ENCODE measurements around a stretch of chr10.

GRCh38 chr10:102580101-102580507, 64.2 kb upstream of the TRIM8 start:
- RRBS = no CpG with 5 or more reads among the region's 4 CpGs

- RRBS = 3% methylated on average over 22 of the region's 69 CpGs
These were observed 821 bp downstream of the TRIM8 start for GRCh38 chr10:102644796-102645804.

- RRBS = no CpG with 5 or more reads among the region's 7 CpGs
These were observed 16.3 kb downstream of the TRIM8 start for GRCh38 chr10:102660469-102661092.

DNA sequence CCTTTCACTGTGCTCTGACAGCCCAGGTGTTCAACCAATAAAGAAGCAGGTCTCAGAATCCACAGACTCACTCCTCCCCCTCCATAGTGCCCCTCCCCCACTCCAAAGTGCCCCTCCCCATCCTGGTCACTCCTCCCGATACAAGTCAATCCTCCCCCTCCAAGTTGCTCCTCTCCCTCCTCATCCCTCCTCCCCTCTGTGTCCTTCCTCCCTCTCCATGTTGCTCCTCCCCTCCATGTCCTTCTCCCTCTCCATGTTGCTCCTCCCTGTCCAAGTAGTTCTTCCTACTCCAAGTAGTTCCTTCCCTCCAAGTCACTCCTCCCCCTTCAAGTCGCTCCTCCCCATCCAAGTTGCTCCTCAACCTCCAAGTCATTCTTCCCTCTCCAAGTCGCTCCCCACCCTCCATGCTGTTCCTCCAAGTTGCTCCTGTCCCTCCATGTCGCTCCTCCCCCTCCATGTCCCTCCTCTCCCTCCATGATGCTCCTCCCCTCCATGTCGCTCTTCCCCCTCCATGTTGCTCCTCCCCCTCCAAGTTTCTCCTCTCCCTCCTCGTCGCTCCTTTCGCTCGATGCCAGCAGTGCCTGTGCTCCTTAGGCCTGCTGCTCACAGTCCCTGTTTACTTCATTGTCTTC, 8.7 kb upstream of the WBP1L start:
- RRBS = no CpG with 5 or more reads among the region's 9 CpGs

GRCh38 chr10:102744262-102745087, 727 bp downstream of the WBP1L start:
- RRBS = no CpG with 5 or more reads among the region's 14 CpGs

DNA sequence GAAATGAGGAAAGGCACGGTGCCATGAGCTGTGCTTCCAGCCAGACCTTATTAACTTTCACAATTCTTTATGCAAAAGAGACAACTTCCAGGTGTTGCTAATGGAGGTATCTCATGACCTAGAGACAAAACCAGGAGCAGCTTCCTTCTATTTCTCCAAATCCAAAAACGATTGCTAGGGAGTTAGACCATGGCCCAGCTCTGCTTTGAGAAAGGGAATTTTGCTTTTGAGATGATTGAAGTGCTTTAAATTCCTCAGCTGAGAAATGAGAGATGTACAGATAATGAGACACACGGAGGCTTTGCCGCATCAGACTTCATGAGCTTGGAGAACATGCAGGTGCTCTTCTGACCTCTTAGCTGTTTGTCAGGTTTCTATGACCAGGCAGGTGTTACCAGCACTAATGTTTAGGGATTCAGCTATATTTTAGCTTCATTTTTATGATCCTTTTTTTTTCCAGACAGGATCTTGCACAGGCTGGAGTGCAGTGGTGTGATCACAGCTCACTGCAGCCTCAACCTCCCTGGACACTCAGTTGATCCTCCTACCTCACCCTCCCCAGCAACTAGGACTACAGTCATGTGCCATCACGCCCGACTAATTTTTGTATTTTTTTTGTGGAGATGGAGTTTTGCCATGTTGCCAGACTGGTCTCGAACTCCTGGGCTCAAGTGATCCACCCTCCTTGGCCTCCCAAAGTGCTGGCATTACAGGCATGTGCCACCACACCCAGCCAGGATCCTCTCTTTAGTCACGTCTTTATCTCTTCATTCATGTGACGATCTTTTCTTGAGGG, 21.2 kb downstream of the WBP1L start:
- RRBS = no CpG with 5 or more reads among the region's 9 CpGs

DNA sequence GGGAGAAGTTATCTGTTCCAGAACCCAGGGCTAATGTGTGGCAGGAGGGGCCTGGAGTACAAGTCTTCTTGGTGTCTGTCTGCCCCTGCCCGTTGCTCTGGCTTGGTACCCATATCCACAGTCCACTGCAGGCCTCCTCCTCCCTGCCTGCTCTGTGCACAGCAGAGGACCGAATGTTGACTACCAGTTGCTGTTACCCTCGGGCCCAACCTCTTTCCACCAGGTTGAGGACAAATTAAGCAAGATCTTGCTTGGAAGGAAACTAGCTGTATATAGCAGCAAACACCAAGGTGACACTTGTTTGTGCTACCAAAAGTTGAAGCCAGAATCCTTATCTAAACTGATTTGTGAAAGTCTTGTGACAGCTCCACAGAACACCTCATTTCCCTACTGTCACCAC, 37.7 kb downstream of the WBP1L start:
- RRBS = no CpG with 5 or more reads among the region's 3 CpGs

DNA sequence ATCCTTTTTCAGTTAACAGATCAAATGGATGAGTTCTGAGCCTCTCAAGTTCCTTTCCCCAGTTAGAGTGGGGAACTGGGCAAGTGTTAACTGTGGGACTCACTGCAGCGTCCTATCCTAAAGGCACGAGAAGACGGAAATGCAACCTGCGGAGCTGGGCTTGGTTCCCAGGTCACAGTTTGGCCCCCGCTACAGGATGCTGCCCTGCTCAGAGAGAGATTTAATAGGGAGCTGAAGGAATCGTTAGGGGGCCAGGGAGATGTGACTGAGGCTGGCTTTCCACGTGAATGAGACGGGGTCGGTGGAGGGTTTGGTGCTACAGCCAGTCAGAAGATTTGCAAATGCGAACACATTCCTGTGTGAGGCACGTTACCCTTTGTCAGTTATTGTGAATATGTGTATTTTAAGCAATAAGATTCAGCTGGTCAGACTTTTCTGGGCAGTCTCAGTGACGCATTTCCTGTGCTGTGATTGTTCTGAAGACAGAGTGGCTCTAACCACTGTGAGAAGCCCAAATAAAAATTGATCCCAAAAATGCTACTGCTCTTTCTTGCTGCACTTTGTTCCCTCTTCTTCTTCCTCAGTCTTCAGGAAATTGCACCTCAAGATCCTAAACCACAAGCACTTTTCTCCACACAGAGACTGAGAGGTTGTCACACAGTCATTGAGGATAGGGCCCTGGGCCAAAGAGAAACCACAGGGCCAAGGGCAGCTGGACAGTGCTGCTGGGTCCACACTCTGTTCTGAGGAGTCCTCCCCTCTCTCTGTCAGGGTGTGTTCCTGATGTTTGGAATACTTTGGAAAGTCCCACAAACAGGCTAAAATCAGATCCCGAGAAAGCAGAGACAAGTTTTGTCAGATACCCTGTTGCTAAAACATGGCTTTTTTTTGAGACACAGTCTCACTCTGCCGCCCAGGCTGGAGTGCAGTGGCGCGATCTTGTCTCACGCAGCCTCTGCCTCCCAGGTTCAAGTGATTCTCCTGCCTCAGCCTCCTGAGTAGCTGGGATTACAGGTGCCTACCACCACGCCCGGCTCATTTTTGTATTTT, 21.2 kb downstream of the CYP17A1 start:
- RRBS = no CpG with 5 or more reads among the region's 19 CpGs

- RRBS = no CpG with 5 or more reads among the region's 2 CpGs
These were observed 9.0 kb downstream of the AS3MT start for GRCh38 chr10:102878280-102878708.

- RRBS = no CpG with 5 or more reads among the region's 16 CpGs
These were observed 136.0 kb downstream of the CNNM2 start for GRCh38 chr10:103053850-103054674.

DNA sequence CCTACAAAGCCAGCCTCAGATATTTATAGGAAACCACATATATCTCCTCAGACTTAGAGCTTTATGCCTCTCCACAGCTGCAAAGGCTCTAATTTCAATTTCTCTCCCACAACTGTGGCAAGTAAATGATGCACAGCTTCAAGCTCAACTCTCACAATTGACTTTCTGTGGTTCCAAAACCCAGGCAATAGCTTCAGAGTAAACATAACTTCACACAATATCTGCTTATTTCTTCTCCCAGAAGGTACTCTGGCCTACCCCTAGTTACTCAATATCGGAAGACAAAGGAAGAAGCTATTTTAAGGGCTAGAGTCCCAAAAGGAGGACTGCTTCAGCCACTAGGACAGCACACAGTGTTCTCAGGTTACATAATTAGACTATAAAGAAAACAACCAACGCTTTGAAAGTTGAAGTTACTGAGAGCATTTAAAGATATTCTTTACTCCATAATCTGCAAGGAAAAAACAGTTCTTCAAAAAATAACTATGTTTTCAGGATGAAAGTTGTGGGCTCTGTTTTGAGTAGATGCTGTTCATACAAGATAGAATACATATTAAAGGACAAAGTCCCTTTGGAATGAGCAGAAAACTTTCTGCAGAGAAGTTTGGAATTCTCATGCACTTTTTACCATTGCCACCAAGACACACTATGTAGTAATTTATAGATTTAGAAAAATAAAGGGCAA, 81.9 kb downstream of the NT5C2 start:
- RRBS = no CpG with 5 or more reads among the region's 2 CpGs

DNA sequence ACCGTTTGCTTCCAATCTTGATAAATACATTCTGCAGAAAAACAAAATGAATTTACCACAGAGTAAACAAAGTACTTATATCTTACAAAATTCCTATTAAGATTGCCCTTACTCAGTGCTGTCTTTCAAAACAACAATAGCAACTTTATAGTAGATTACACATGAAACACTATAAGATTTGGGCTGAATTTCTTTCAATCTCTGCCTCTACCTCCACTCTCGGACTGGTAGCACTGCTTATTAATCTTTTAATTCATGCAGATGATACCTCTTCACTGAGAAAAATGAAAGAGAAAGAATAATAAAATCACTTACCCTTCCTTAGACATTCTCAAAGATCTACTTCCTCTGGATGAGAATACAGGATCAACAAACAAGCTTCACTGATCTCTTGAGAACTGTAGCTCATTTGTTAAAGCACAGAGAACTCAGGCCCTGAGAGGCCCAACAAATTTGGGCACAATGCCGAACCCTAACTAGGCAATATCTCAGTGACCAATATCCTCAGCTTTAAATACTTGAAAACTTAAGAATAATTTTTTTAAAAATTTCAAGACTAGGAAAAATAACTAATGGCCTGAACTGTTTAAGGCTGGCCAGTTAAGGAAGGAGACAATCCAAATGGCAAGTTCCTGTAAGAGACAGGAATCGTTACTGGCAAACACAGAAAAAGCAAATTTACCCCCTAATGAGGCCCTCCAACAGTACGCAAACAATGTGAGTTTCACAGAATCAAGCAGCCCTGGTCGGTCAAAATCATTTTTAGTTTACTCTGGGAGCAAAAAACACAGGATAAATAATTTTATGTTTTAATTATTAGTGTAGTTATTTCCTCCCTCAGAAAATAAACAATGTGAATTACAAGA, 39.9 kb downstream of the NT5C2 start:
- RRBS = no CpG with 5 or more reads among the region's 6 CpGs

DNA sequence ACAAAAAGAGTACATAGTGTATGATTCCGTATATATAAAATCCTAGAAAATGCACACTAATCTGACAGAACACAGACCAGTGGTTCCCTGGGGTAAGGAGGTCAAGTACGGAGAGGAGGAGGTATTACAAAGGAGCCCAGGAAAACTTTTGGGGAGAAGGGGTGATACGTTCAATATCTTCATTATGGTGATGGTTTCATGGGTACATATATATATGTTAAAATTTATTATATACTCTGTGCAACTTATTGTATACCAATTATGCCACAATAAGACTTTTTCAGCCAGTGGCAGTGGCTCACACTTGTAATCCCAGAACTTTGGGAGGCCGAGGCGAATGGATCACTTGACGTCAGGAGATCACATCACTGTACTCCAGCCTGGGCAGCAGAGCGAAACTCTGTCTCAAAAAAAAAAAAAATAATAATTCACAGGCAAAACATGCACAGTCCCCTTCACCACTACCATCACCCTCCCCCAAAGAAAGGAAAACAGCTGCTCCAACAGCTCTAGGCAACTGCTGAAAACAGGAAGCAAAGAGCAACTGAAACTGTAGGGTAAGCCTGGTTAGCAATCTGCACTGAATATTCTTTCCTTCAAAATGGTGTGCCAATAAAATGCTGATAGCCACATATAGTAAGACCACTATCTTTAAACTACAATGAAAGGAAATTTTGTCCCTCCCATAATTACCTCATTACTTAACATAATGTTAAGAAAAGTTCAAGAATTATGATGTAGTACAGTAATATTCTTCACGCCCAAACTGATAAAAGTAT, 12.0 kb downstream of the NT5C2 start:
- RRBS = no CpG with 5 or more reads among the region's 8 CpGs

DNA sequence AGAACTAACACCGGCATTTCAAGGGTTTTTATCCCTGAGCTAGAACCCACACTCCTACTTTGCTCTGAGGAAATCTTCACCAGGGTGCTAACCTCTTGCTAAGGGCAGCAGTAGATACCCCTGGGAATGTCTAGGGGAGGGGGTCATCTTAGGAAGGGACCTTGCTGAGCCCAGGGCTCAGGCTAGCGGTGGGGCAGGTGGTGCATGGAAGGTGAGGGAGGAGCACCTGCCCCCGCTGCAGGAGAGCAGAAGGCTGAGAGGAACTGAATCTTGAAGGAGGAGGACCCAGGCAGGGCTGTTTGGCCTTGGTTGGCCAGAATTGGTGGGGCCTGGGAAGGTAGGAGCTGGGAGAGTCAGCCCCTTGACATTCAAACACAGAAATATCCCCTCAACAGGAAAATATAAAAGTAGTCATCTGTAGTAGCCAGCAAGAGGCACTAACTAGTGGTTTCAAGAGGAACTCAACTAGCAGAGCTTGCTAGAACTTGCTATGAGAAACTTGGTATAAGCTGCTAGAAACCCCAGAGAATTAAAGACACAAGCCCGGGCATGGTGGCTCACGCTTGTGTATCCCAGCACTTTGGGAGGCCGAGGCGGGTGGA, 7.0 kb downstream of the CALHM3 start:
- RRBS = 33% methylated on average over 1 of the region's 7 CpGs

- RRBS = no CpG with 5 or more reads among the region's 6 CpGs
These were observed 19.1 kb downstream of the NEURL1 start for GRCh38 chr10:103512638-103512996.

DNA sequence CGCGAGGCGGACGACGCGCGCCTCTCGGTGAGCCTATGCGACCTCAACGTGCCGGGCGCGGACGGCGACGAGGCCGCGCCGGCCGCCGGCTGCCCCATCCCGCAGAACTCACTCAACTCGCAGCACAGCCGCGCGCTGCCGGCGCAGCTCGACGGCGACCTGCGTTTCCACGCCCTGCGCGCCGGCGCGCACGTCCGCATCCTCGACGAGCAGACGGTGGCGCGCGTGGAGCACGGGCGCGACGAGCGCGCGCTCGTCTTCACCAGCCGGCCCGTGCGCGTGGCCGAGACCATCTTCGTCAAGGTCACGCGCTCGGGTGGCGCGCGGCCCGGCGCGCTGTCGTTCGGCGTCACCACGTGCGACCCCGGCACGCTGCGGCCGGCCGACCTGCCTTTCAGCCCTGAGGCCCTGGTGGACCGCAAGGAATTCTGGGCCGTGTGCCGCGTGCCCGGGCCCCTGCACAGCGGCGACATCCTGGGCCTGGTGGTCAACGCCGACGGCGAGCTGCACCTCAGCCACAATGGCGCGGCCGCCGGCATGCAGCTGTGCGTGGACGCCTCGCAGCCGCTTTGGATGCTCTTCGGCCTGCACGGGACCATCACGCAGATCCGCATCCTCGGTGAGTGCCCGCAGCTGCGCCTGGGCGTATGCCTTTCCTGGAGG, 91.2 kb downstream of the NEURL1 start:
- RRBS = 27% methylated on average over 75 of the region's 106 CpGs

DNA sequence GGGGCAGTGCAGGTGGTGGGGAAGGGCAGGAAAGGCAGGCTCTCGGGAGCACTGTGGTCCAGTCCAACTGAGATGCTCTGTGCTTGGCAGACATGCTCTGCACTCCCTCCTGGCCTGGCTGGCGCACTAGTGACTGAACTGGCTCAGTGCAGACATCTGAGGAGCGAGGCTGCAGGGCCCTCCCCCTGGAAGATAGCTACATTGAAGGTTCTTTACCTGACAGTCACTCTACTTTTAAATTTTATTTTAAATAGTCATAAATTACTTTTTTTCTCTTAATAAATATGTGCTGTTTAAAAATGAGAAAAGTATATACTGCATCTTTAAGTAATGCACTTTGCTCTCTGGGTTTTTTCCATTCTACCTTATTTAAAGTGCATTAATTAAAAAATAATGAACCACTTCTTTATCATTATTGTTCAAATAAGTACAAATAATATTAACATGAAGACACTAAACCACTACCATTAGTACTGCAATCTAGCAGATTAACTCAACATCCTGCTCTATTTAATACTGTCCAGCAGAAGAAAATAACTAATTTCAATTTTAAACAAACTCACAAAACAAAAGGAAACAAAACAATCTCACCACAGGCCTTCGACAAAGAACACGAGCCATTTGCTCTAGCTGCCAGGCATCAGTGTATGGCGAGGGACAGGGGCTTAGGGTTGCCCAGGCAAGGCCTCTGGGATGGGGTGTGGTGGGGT, 105.9 kb downstream of the NEURL1 start:
- RRBS = no CpG with 5 or more reads among the region's 6 CpGs

DNA sequence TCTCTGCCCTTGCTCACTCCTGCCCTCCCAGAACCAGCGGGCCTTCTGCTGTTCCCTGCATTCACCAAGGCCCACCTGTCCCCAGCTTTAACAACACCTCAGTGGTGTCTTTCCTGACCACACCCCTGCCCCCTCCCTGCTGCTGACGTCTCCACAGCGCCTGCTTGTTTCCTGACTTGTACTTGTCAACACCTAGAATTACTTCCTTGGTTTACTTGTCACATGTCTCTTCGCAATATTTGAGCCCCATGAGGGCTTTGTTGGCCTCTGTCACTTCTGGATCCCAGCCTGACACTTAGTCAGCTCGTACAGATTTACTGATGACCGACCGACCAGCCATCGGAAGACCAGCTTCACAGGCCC, 159.4 kb downstream of the NEURL1 start:
- RRBS = no CpG with 5 or more reads among the region's 8 CpGs

DNA sequence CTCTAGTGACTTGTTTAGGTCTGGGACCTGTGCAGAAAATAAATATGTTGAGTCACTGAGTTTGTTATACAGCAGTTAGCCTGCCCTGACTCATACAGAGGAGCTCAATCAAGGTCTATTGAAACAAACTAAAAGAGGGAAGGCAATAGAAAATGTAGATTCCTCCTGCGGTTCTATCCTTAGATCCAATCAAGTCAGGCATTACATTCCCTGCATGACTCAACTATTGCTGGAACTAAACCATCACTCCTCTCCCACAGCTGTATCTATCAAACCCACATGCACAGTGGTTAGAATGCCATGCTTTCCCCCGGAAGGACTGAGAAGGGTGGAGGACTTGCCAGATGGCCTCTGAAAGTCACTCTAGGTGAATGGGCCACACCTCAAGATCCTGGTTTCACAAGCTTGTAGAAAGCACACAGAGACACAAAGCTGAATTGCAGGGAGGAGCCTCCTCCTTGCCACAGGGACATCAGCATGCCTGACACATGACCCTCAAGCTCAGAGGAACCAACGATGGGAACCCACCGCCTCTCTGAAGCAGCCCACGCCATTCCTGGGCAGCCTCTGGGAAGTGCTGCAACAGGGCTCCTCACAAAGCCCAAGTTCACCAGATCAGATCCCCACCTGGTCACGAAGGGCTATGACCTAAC, 73.8 kb downstream of the SH3PXD2A start:
- RRBS = no CpG with 5 or more reads among the region's 6 CpGs

DNA sequence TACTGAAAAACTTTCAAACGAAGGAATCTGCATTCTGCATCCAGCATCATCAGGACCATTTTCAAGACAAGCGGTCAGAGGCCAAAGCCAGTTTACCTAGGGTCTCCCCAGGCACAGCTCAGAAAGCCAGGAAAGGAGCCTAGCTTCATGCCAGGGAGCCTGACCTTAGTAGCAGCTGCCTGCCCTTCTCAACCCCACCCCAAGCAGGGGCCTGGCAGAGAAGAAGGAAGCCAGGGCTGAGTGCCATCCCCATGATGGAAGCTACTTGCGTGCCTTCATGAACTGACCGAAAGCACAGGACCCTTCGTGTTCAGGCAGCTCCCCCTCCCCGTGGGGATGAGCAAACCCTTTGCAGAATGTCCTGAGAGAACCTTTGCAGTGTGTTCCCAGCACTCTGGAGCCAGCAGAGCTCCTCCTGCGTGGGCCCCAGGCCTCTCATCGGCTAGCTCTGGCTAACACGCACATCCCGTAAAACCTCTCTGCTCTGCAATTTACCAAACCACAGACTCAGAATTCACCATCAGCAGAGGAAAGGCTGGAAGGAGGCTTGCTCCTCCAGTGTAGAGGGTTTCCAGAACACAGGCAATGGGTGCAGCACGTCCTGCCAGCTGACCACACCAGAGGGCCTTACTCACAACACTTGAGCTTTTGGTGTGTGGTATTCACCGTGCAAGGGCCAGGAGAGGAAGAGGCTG, 3.2 kb downstream of the SH3PXD2A start:
- RRBS = no CpG with 5 or more reads among the region's 12 CpGs